Hematopoietic multipotent progenitor cell (in vitro differentiated cells): ENCODE data around the gene OSBPL8.

GRCh38 chr12:69543387-69544009, 41.8 kb upstream of the CCT2 start:
- CAGE, long polyA plus RNA = start-site peak on the plus strand at chr12:69543614-69544096, 65 reads

DNA sequence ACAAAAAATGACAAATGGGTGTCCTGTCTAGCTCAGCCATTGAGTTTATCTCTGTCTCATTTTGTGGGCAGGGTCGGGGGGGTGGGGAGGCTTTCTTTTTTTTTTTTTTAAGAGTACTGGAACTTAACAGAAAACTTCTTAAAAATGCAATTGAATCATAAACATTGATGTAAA, 41.4 kb upstream of the CCT2 start:
- CAGE, long polyA plus RNA = no peak

GRCh38 chr12:69688912-69689444, 10.1 kb downstream of the BEST3 start:
- CAGE, long polyA plus RNA = start-site peak on the minus strand at chr12:69689275-69689281, 5 reads

DNA sequence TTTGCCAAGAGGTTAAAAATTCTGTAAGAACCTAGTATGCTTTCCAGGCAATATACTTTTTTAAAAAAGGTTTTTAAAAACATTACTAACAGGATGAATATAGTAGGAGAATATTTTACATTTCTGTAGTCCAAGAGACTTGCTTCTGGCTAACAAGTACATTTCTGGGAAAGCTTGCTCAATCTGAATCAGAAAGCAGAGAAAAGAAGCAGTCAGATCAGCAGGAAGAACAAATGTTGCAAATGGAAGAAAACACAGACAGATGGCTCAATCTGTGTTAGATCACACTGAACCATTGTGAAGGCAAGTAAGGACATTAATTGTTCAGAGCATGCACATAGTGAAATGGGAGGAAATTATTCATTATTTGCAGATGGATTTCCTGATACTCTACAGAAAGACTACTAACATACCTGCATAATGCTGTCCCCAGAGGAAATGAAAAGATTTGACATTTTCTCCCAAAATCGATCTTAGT, 65.2 kb upstream of the CNOT2 start:
- CAGE, long polyA plus RNA = no peak

DNA sequence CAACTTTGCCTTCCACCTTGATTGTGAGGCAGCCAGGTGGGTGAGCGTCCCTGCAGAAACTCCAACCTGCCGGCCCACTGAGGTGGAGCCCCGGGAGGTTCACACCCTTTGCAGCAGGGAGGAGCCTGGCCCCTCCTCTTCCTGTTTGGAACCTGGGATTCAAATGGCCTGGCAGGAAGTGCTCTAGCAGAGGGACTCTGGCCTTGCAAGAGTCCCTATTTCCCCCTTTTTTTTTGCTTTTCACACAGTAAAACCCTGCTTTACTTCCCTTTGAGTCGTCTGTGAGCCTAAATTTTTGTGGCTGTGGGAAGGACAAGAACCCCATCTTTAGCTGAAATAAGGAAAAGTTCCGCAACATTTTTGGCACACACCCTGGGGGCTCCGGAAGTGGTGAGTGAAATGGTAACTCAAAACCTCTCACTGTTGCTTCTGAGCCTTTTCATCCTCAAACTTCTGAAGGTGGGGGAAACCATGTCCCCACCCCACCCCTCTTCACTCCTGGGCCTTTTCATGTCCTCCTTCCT, 101.9 kb downstream of the KCNMB4 start:
- CAGE, long polyA plus RNA = no peak

GRCh38 chr12:70690861-70692143, 54.1 kb upstream of the PTPRB start:
- CAGE, long polyA plus RNA = no peak

- CAGE, long polyA plus RNA = no peak
Observed at GRCh38 chr12:71152847-71153550, 4.8 kb downstream of the TSPAN8 start.

GRCh38 chr12:71530495-71530962, 90.9 kb downstream of the LGR5 start:
- CAGE, long polyA plus RNA = no peak

DNA sequence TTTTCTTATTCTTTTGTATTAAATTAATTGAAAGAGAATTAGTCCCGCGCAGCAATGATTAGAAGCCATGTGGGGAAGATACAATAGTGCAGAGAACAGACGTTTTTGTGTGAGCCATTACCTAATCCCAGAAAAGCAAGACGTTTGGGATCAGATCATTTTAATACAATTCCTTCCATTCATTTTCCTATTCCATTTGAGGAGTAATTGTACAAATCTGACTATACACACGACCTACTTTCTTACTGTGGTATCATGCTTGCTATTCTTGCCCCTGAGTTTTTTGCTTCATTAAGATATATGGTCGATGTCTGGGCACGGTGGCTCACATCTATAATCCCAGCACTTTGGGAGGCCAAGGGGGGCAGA, 13.4 kb downstream of the TMEM19 start:
- CAGE, long polyA plus RNA = no peak

DNA sequence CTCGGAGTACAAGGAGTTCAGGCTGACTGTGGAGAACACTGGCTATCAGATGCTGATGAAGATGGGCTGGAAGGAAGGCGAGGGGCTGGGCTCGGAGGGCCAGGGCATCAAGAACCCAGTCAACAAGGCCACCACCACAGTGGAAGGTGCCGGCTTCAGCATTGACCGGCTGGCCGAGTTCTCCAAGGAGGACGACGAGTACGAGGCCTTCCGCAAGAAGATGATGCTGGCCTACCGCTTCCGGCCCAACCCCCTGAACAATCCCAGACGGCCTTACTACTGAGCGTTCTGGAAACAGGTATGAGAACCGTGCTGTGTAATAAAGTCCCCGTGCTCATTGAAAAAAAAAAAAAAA, 366.1 kb upstream of the ATXN7L3B start:
- CAGE, long polyA plus RNA = no peak

- CAGE, long polyA plus RNA = no peak
Observed at GRCh38 chr12:74963749-74964220, 245.9 kb downstream of the KCNC2 start.

- CAGE, long polyA plus RNA = no peak
Observed at GRCh38 chr12:74983812-74984458, 225.7 kb downstream of the KCNC2 start.

DNA sequence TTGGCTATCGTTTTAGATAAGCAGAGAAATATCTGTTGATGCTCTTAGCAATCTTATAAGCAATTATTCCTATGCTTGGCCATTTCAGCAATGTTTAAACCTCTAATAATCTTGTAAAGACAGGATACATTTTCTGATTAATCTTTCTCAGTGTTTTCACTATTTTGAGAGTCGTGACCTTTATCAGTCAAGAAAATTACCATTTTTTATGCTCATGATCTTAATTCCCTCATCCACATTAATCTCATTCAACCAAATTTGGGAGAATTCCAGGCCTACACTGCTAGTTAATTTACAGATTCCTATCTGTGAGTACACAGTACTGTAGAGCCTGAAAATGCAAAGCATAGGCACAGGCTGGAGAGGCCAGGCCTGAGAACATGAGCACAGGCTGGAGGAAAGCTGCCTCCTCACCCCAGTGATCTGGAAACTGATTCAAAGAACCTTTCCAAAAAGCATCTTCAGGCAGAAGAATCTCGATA, 122.2 kb downstream of the KCNC2 start:
- CAGE, long polyA plus RNA = no peak

DNA sequence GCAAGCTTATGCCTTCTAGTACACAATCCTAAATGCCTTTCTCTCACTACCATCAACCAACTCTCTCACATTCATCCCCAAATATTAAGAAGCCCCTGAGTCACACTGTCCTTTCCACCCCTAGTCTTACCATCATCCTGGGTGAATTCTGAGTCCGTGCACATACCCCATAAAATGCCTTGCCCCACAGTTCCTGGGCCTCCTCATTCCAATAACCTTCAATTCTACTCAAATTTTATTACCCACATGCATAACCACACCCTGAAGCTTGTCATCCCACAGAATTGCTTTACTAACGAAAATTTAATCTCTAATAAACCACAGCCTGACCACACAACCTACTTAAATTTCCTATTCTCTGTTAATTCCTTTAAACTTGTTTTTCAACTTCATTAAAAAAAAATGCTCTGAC, 258.9 kb downstream of the NAP1L1 start:
- CAGE, long polyA plus RNA = no peak

DNA sequence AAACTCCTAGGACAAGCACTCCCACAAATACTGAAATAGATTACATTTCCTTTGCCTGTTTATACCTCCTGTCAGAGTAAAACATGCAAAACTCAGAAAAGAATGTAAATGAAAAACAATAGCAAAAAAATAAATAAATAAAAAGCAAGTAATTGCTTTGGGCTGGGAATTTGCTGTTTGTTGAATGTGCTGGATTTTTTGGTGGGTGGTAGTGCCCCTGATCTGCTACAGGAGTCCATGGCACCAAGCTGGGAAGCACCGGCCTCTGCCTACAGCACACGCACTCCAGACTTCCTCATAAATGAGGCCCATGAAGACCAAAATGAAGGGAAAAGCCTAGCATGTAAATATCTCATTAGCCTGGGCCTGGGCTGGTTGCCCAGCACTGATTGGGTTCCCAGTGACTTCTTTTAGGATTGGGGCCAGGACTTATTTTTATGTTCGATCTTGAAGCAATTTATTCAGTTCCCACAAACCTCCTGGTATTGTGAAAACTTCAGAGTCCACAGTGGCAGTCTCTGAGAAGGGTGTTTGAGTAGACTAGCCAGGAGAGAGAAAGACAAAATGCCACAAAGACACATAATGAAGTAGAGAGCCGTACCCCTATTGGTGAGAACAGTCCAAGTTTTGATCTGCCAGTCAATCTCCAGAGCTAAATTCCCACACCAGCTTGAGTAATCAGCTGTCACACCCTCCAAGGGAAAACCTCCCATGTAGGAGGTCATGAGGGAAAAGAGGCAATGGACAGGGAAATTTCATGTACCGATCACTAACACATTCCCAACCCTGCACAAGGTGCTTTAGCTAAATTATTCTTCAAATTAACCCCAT, 131.2 kb downstream of the NAP1L1 start:
- CAGE, long polyA plus RNA = no peak

DNA sequence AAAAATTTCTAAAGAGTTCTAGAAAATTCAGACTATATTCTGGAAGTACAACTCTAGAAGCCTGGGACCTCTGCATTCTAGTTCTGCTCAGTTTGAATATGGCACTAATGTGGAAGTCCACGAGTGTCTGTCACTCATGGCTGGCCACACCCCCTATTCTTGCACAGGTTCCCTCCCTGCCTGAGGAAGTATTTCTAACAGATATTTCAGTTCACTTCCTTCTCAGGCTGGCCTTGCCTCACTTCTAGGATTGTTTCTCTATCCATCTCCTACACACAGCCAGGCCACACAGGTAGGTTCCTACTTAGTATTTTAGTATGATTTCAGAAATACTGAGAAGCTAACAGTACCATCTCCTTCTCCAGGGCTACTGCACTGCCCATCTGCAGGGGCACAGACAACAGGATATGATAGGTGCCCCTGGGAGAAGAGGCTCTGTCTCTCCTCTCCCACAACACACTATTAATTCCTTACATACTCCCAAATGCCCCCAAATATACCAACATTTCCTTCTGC, 120.2 kb downstream of the NAP1L1 start:
- CAGE, long polyA plus RNA = no peak

DNA sequence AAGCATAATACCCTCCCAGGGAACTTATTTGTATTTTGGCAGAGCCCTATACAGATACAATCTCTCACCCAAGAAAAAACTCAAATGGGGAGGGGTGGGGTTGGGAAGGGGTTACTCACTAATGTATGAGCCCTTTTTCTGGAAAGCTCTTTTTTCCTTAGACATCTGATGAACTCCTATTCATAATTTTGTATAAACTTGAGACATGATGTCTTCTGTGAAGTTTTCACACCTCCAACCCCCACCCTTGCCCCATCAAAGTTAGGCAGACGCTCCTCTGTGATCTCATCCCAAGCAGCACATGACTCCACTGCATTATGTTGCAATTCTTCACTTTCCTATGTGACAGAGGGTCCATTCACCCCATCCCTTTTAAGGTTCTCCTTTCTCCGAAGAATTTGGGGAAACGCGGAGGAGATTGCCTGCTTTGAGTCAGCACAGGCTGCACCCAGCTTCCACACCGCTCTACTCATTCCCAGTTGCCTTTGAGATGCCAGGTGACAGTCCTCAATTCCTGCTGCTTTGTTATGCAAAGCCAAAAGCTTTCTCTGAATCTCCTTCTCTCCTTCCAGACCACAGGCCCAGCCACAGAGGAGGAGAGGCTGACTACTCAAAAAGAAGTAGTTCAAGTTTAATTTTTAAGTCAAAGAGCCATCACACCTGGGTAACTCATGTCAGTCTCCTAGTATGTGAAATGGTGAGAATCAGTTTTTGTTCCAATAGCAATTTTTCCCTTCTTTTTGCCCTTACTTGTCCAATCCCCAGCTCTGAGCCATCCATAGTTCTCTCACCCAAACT, 114.7 kb downstream of the NAP1L1 start:
- CAGE, long polyA plus RNA = no peak

- CAGE, long polyA plus RNA = no peak
Observed at GRCh38 chr12:76085575-76085829, 1.0 kb upstream of the NAP1L1 start.

DNA sequence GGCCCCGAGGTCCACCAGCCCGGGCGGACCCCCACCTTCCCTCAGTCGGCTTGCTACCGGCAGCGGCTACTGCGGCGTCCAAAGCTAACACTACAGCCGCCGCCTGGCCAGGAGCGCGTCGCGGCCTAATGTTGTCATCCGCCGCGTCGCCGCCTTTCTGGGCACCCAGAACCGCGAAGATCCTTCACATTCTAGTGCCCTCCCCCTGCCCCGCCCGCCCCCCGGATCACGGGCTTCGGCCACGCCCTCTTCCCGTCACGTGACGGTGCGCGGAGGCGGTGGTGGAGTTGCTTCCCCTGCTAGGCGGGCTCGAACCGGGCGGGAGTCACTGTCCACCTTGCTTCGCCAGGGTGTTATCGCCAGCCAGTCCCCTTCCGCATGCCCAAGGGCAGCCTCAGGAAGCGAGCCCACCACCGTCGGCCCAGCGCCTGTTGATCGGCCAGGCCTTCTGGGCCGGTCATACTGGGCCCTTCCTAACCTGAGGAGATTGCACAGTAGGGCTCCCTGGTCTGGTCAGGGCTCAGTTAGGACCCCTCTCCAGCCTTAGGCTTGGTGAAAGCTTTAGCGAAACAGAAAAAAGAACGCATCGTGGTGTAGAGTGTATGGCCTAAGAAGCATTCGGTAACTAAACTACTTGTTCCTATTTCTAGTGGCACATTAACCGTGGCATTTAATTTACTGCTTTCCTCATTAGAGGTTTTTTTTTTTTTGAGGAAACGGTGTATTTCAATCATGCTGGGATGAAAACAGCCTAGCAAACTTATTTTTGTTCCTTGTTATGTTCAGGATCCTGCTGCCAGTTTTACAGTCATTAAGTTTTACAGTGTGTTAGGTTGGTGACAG, at the start of gene OSBPL8:
TSS of gene OSBPL8 (minus strand) at position 159 of the 843 bp plus-strand sequence.
- CAGE, long polyA plus RNA = no peak

- CAGE, long polyA plus RNA = no peak
Observed at GRCh38 chr12:77726694-77727527, 103.8 kb upstream of the NAV3 start.